Diencephalon (tissue), 2 donors: ENCODE measurements around a stretch of chr1.

GRCh38 chr1:167082440-167083289, 7.5 kb downstream of the GPA33 start:
- RAMPAGE, long total RNA: no peak

- RAMPAGE, long total RNA: no peak
These were observed 1.3 kb downstream of the GPA33 start for GRCh38 chr1:167088846-167089220.

GRCh38 chr1:167236484-167237269, 16.0 kb downstream of the POU2F1 start:
- RAMPAGE, long total RNA: no peak

DNA sequence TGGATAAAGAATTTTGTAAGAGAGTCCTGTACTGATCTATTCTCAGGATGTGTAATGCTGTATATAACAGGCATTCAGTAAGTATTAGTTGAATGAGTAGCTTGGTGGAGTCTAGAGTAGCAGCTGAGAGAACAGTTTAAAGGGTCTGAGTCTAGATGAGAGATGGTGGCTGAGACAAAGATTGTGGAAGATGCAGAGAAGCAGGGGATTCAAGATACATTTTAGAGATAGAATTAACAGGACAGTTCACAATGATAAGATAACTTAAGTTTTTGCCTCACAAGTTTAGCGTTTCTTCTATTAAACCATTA, 44.4 kb downstream of the POU2F1 start:
- RAMPAGE, long total RNA: no peak

- RAMPAGE, long total RNA: no peak
These were observed 51.7 kb downstream of the POU2F1 start for GRCh38 chr1:167272184-167272939.

- RAMPAGE, long total RNA: no peak
These were observed 96.6 kb downstream of the CD247 start for GRCh38 chr1:167421734-167422113.

GRCh38 chr1:167426479-167426867, 91.9 kb downstream of the CD247 start:
- RAMPAGE, long total RNA: no peak

- RAMPAGE, long total RNA: no peak
These were observed 86.8 kb downstream of the CD247 start for GRCh38 chr1:167431487-167431937.

GRCh38 chr1:167454383-167455390, 63.6 kb downstream of the CD247 start:
- RAMPAGE, long total RNA: no peak

GRCh38 chr1:167517448-167518098, 756 bp downstream of the CD247 start:
- RAMPAGE, long total RNA: no peak

GRCh38 chr1:167554214-167554497, 594 bp upstream of the CREG1 start:
- RAMPAGE, long total RNA: no peak

- RAMPAGE, long total RNA: no peak
These were observed 12.2 kb downstream of the RCSD1 start for GRCh38 chr1:167642029-167642834.

- RAMPAGE, long total RNA: no peak
These were observed 21.2 kb downstream of the RCSD1 start for GRCh38 chr1:167651081-167651759.

DNA sequence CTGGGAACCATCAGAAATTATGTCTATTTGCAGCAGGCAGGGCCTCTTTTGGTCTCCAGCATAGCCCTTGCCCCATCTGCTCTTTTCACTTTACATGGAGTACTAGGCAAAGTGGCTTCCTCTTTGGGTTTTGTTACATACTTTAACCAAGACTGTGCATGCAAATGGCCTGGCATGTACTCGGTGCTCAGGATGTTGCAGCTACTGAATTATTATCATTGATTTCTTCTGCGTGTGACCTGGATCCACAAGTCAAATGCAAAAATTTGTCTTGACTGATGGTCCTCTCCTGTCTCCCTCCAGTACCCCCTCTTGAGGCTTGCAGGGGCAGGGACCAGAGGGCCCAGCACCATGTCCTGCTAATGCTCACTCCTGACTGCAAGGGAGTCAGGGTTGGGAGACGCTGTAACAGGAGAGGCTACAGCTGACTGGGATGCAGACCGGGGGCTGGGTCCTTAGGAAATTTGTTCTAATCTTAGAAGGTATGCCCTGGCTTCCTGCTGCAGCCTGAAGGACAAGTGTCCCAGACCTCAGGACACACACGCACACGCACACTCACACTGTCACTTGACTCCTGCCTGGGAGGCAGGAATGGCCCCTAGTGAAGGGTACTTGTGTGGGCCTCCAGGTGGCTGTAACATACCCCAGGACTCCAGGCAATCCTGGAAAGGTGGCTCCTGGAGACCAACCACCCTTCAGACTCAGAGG, 39.6 kb downstream of the RCSD1 start:
- RAMPAGE, long total RNA: no peak

DNA sequence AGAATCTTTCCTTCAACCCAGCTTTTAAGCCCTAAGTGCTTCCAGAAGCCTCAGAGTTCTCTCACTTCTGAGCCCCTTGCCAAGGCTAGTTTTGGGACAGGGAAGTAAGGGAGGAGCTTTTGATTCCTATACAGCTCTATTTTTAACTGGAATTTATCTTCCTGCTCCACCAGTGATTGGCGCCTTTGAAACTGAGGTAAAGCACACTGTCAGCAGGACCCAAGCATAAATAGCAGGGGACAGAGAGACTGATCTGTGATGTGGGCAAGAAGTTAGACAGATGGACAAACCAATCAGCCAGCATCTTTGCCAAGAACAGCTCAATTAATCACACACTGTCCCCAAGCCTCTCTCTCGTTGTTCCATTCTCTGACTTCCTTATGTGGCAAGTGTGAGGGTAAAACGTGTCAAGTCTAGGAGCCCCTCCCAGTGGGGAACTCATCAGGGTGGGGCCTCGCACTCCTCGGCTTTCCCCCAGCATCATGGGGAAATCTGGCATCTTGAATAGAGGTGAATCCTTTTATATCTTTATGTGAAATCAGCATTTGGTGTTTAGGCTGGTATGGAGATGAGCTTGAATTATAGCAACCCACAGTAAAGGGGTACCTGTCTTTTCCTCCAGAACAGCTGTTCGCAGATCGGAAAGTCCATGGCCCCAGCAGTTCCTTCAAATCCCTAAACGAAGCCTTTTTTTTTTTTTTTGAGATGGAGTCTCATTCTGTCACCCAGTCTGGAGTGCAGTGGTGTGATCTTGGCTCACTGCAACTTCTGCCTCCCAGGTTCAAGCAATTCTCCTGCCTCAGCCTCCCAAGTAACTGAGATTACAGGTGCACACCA, 40.1 kb upstream of the MPZL1 start:
- RAMPAGE, long total RNA: no peak

GRCh38 chr1:167696893-167698191, 24.4 kb upstream of the MPZL1 start:
- RAMPAGE, long total RNA: no peak

GRCh38 chr1:167708780-167709510, 12.8 kb upstream of the MPZL1 start:
- RAMPAGE, long total RNA: no peak

- RAMPAGE, long total RNA: no peak
These were observed 18.0 kb downstream of the MPZL1 start for GRCh38 chr1:167739749-167740135.

DNA sequence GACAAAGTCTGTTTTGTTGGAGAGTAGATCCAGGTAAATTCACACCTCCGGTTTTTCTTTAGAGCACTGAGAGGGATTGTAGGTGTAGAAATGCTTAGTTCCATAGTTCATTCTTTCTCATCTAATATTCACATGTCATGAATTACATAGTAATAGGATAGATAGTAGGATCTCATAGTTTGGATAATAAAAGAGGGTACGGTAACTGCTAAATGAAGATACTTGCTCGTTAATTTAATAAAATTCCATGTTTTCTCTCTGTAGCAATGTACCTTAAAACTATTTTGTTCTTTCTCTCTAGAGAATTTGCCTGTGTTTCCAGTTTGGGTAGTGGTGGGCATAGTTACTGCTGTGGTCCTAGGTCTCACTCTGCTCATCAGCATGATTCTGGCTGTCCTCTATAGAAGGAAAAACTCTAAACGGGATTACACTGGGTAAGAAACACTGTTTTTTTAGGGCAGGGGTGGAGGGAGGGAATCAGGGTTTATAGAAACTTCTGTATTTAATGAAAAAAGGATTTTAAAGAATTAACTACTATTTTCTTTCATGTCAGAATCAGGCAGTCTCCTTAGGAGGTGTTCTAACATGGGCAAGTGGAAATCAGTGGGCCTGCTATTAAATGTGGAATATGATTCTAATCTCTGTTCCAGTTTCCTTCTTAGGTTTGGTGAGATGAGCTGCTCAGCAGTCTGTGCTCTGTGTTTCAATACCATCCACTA, 51.3 kb downstream of the MPZL1 start:
- RAMPAGE, long total RNA: no peak

DNA sequence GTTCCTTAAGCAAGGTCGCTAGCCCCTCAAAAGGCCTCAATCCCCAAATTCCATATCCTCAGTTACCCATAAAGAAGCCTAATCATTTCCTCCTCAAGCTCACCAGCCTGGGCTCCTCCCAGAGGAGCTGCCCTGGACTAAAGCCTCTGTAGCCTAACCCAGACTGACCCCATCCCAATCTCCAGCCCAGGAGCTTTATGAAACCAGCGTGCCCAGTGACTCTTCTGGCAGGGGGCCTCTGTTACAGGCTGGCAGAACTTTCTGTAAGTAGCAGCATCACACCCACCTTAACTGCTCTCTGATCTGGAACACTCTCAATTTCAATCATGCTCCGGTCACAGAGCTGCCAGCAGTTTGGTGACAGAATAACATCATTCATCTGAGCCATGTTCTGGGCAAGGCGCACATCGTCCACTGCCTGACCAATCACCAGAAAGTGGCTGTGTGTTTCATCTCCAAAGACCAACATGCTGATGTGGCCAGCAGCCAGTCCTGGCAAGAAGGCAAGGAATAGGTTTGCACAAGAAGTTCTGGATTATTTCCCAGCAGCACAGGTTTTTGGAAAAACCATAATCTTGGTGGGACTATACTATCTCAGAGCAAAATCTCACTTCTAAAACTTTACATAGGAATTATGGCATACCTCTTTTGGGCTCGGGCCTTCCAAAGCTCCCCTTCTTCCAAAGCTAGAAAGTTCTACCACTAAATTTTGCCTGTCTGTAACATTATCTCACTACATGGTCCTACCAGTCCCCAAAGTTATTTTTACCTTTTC, 14.6 kb downstream of the ADCY10 start:
- RAMPAGE, long total RNA: no peak